Cytotoxic T cell (primary cell): ENCODE measurements around the genes PDC and RGS18.

DNA sequence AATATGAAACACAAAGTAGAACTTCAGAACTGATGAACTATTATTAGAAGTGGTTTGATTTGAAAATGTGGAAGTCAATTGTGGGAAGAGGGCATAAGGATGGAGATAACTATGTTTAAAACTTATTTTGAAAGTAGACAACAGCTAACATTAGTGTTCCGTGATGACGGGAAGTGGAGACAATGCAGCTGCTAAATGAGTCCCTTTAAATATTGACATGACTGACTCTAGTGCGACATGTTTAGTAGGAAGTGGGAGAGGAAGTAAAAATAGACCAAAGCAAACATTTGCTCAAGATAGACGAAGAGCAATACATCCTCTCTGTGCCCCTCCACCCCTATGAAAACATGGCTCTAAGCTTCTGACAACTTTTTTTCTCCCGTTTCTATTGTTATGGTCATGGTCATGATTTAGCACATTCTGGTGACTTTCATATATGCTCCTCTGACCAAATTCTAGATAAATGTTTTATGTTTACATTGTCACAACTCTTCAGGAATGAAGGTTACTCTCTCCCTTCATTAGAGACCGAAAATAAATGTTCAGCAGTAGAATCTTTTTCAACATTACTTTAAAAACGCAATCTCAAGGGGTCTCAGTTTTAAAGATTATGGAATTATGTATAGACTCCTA, 59.9 kb upstream of the HMCN1 start:
- PRO-cap, 2 experiments, result no peak in any of the 2 experiments

GRCh38 chr1:185678894-185679365, 55.3 kb upstream of the HMCN1 start:
- PRO-cap, 2 experiments, result no peak in any of the 2 experiments

DNA sequence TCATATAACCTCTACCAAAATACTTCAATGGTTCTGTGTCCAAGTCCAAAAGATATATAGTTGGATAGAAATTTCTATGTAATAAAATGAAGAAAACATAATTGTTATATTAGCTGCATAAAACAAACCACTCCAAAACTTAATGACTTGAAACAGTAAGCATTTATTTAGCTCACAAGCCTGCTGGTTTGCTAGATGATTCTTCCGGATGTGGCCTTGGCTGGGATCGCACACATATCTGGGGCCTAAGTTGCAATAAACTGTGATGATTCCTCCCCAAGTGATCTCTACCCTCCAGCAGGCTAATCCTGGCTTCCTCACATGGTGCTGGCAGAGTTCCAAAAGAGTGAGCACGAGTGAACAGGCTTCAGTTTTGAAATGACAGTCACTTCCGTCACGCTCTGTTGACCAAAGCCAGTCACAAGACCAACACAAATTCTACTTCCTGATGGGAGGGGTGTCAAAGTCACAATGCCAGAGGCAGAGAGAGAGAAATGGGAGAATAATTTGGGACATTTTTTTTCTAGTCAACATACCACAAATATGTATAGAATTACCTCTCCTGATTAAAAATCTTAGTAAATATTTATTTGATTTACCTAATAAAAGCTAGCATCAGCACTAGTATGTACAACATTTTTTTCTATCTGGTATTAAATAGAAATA, 213.8 kb upstream of the PRG4 start:
- PRO-cap, 2 experiments, result no peak in any of the 2 experiments

DNA sequence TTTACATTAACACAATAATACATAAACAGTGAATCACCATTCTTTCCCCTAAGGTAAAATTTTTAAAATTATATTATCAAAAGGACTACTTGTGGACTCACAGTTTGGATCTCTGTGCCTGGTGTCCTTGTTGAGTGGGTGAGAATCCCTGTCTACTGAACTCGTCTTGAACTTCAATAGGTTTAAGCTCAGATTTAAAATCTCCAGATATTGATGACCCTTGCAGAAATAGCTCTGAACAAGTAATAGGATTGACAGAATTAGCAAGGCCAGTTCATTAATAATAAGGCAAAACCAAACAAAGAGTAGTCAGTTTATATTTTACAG, at the start of gene PDC:
Gene PDC (minus strand): TSS at position 157 of the 327 bp plus-strand sequence.
- PRO-cap, 2 experiments, result no peak in any of the 2 experiments

- PRO-cap, 2 experiments, result no peak in any of the 2 experiments
Observed at GRCh38 chr1:186983306-186983616, 154.5 kb downstream of the PLA2G4A start.

GRCh38 chr1:188377987-188378392, 1549.2 kb downstream of the PLA2G4A start:
- PRO-cap, 2 experiments, result no peak in any of the 2 experiments

DNA sequence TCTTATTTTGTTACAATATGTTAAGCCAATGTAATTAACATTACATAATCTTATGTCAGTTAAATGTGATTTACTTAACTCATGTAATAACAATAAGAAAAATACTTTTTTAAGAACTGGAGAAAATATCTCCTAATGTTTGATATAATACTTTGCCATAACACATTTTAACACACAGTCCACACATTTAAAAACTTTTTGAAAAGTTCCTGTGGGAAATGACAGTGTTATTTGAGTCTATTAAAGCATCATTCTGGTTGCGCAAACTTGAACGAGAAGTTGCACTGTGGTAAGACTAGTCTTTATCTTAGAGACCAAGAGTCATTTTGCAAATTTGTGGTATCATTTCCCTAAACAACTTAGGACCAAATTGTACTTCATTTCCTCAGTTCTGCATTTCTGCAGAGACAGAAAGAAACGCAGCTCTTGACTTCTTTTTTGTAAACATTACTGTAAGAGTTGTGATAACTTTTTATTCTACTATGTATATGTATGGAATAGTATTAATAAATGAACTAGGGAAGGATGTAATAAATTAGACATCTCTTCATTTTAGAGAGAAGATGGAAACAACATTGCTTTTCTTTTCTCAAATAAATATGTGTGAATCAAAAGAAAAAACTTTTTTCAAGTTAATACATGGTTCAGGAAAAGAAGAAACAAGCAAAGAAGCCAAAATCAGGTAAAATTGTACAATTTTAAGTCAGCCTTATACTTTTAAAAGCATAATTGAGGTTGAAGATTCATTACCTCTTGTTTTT, at the start of gene RGS18:
Gene RGS18 (plus strand): TSS at position 388 of the 761 bp plus-strand sequence.
- PRO-cap, 2 experiments, result no peak in any of the 2 experiments

DNA sequence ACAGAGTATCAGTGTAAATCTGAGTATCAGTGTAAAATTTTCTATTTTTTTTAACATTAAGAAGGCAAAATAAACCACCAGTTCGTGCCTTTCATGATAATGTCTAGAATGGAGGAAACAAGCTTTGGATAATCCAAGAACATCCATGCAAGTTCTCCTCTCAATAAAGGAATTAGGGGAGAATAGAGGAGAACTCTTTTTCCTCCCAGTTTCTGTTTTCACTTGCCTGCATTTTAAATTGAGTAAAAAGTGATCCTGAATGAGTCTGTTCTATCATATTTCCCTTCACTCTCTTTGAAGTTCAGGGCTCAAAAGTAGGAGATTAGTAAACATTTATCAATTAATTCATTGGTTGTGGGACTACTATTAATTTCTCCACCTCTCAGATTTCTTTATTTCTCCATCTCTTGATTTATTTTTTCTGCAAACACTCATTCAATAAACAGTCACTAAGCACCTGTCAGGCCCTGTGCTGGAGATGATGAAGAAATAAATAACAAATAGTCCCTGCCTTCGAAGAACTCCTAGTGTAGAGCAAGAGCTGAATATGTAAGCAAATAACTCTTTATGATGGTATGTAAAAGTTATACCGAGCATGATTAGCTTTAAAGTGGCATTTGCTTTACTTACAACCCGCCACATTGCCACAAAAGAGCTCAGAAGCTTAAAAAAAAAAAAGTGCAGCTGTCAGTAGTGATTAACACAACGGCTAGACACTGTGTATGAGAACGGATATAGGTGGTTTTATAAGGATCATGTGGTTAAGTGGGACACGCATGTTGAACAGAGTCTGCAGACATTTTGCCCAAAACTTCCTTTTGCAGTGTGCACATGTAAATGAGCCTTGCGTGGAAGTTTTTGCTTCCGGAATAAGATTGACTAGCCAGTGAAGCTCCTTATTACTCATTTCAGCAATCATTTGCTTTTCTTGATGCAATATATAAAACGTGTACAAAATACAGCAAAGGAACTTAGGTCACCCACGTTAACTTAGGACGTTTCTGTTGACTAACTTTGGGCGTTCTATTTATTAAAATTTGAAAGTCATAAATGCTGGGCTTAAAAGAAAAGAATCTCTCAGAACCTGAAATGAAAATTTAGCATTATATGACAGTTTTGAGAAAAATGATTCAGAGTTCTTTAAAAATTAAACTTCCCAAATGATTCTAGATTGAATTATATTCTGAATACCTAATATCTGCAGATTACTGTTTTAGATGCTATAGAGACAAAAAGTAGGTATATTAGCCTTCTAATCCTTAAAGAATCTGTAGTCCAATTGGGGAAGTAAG, 58.9 kb upstream of the RGS1 start:
- PRO-cap, 2 experiments, result no peak in any of the 2 experiments

GRCh38 chr1:192766181-192766512, 42.7 kb upstream of the RGS2 start:
- PRO-cap, 2 experiments, result no peak in any of the 2 experiments

DNA sequence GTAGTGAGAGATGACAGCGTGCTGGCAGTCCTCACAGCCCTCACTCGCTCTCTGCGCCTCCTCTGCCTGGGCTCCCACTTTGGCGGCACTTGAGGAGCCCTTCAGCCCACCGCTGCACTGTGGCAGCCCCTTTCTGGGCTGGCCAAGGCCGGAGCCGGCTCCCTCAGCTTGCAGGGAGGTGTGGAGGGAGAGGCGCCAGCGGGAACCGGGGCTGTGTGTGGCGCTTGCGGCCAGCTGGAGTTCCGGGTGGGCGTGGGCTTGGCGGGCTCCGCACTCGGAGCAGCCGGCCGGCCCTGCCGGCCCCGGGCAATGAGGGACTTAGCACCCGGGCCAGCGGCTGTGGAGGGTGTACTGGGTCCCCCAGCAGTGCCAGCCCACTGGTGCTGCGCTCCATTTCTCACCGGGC, 72.4 kb downstream of the UCHL5 start:
- PRO-cap, 2 experiments, result no peak in any of the 2 experiments

DNA sequence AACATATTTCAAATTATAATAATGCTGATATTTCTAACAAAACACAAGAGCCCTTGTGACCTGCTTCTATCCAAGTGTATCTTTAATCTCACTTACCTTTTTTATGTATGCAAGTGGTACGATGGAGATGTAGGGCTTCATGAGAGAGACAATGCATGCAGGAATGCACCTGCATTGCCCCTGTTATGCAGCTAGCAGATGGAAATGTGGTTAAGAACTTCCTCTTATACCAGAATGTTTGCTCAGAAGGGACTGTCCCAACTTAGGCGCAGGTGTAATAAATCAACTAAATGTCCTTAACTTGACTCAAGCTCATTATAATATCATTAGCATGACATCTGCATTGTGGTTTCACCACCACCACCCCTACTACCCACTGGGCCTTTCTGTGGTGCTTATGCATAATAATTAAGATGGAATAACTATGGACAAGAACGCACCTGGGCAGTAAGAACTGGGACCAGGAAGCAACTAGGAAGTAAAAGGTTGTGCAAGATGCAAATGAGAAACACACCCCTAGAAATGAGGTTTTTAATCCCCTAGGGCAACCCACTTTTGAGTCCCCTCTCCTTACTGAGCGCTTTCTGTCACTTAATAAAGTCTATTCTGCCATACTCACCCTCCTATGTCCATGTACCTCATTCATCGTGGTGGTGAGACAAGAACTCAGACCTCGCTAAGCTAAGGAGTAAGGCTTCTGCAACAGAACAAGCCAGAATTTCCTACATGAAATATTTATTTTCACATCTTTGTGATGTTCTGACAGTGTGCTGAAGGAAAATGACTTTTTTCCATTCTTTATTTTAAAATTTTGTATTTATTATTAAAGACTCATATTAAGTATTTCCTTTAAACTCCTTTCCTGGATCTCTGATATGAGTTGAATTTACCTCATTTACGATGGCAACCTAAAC, 1103.3 kb upstream of the B3GALT2 start:
- PRO-cap, 2 experiments, result peak in 2 of 2 experiments; most common minus-strand start position 186 of the sequence (in 2)

- PRO-cap, 2 experiments, result no peak in any of the 2 experiments
Observed at GRCh38 chr1:194823001-194823394, 1636.6 kb upstream of the B3GALT2 start.

- PRO-cap, 2 experiments, result no peak in any of the 2 experiments
Observed at GRCh38 chr1:196676739-196677301, 25.0 kb downstream of the CFH start.

- PRO-cap, 2 experiments, result no peak in any of the 2 experiments
Observed at GRCh38 chr1:196775697-196776105, 1.1 kb downstream of the CFHR3 start.

GRCh38 chr1:197100594-197101311, 33.7 kb upstream of the F13B start:
- PRO-cap, 2 experiments, result no peak in any of the 2 experiments

DNA sequence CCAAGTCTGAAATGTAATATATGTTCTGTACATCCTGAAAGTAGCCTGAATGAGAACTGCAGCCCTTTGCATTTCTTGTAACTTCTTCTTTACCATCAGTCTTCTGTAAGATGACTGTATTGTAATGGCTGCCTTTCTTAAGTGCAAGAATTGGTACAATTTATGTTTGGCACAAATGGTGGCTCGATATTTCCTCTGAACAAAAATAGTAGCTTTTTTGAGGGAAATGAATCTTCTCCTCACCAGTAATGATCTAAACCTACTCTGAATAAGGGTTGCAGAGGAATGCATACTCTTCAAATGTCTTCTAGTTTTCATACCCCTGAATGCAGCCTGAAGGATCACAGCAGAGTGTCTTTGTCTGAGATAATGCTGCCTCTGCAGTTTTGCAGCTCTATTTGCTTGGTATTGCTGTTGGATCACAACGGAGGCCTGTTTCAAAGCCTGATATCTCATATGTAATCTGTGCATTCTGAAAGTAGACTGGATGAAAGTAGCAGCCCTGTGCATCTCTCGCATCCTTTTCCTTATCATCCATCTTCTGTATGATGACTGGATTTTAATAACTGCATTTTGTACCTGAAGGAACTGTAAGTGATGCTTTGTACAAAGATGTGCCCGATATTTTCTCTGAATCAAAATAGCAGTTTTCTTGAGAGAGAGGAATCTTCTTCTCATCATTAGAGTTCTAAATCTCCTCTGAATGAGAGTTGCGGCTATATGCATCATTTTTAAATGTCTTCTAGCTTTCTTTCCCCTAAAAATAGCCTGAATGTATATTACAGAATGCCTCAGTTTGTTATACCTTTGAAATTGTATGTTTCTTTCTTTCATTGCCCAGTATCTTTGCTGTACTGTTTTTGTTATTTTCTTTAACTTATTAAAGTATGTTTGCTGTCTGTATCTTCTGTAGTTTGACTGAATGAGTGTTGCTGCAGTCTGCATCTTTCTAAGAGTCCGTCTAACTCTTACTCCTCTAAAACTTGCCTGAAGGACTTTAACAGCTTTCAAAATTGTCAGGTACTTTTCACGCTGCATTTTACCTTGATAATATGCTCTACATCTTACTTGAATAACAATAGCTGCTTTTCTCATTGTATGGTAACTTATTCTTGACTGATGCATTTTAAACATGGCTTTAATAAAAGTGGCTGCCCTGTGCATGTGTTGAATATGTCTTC, 35.1 kb upstream of the F13B start:
- PRO-cap, 2 experiments, result no peak in any of the 2 experiments

GRCh38 chr1:197355177-197355813, 87.2 kb downstream of the CRB1 start:
- PRO-cap, 2 experiments, result no peak in any of the 2 experiments

- PRO-cap, 2 experiments, result no peak in any of the 2 experiments
Observed at GRCh38 chr1:197560815-197562077, 214.0 kb downstream of the DENND1B start.

DNA sequence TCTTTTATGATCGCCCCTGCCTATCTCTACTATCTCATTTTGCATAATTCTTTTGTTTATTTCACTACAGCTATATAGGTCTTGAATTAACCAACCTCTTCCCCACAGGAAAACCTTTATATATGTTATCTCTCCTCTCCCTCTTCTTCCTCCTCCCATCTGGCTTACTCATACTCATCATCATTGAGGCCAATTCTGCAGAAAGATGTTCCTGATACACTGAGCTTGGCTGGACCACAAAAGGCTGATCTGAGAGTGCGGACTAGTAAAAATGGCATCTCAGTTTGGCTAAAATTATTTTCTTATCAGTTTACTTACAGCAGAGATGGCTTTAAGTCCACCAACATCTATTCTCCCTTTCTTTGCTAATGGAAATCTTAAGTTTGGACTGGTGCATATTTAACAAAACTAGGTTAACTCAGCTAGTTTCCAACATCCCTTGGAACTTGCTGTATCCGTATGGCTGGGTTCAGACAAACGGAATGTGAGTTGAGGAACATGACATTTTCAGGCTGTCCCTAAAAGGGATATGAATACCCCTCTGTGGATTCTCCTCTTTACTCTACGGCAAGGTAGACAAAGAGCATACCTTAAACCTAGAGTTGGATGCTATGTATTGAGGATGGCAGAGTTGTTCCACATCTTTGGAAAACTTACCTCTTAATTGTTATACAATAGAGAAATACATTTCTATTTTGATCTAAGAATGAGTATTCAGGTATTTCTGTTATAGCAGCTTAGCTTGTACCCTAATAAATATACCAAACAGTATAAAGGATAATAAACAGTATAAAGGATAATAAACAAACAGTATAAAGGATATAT, 175.2 kb downstream of the DENND1B start:
- PRO-cap, 2 experiments, result no peak in any of the 2 experiments

DNA sequence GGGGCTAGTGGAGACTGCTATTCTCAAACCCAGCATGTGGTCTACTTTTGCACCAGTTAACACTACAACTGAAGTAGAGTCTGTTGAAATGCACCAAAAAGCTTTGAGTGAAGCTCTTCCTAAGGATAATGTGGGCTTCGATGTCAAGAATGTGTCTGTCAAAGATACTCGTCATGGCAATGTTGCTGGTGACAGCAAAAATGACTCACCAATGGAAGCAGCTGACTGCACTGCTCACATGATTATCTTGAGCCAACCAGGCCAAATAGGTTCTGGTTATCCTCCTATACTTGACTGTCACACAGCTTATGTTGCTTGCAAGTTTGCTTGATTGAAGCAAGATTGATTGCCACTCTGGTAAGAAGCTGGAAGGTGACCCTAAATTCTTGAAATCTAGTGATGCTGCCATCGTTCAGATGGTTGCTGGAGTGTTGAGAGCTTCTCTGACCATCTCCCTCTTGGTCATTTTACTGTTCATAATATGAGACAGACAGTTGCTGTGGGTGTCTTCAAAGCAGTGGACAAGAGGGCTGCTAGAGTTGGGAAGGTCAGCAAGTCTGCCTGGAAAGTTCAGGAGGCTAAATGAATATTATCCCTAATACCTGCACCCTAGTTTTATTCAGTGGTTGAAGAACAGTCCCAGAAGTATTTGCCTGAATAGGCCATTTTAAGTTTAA, 85.1 kb downstream of the DENND1B start:
- PRO-cap, 2 experiments, result no peak in any of the 2 experiments